GM23338 (cell line): ENCODE results near the gene TTC34.

DNA sequence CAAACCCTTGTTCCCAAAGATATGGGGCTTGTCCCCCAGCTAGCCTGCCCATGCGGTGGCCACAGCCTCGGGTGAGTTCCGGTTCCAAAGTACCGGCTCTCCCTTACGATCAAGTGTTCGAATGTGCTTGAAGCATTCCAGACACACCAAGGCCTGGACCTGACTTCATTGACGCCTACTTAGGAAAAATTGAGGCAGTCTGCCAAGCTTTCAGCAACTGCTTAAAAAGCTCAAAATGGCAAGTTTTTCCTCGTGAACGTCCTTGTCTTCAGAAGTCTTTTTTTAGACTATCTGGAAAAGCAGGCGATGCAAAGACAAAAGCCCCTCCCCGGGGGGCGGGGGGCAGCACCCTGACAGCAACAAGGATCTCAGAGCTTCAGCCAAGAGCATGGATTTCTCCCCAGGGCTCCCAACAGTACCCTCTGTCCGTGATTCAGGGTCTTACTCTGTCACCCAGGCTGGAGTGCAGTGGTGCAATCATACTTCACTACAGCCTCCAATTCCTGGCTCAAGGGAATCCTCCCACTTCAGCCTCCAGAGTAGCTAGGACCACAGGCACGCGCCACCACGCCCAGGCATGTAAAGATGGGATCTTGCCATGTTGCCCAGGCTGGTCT is 2.3 kb downstream of the FAAP20 start:
- PRO-cap, result no peak
- RAMPAGE, long total RNA, result no peak

- PRO-cap, result no peak
- RAMPAGE, long total RNA, result no peak
These were observed 369 bp downstream of the FAAP20 start for GRCh38 chr1:2194233-2194573.

DNA sequence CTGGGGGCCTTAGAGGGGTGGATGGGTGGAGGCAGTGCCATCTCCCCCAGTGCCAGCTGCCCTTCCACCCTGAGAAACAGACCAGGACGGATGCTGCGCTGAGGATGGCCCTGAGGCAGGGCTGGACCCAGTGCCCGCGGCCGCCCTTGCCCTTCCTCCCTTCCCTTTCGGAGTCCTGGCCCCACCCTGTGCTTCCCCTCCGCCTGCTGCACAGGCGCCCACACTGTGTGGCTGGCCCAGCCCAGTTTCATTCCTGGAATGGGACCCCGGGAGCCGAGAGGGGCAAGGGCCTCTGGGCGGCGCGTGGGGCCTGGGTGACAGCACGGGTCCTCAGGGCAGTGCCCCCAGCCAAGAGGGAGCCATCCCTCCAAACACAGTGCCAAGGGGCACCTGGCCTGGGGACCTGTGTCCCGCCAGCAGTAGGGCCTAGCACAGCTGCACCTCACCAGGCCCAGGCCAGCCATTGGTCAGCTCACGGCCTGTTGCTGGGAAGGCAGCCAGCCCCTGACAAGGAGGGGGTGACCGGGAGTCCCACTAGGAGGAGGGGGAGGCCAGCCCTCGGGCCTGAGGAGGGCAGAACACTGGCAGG is 13.4 kb upstream of the SKI start:
- PRO-cap, result no peak
- RAMPAGE, long total RNA, result no peak

- PRO-cap, result no peak
- RAMPAGE, long total RNA, result no peak
These were observed 2.1 kb downstream of the SKI start for GRCh38 chr1:2230017-2230799.

DNA sequence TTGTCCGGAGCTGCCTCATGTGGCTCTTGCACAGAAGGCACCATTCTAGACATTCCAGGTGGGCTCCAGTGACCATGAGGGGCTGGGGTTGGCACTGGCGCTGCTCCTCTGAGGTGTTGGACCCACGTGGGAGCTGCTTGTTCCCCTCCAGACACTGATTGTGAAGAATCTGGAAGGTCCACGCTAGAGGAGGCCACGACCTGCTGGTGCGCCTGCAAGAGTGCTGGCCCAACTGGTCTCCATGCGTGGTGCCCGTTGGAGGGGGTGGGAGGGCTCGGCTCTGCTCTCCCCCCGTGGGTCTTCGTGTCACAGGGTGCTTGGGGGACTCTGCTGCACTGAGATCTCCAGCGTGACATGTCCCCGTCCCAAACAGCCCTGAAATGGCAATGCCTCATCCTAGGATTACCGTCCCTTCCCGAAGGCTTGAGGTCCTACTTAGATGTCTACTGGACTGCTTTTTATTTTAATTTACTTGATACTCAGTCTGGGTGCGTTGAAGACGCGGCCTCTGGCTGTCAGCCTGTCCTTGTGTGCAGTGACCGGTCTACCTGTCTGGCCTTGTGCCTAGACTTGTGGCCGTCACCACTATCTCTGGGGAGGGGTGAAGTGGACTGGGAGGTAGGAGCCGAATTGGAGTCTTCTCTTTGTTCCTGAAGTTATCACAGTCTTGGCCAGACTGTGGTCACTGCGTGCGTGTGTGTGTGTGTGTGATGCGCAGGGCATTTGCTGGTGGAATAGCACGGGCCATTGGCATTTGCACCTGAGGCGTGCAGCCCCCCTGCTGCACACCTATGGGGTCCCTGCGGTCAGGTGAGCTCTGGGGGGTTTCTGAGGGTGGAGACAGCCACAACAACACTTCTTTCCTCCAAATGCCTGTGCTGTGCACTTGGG is 26.2 kb downstream of the SKI start:
- PRO-cap, result no peak
- RAMPAGE, long total RNA, result no peak

GRCh38 chr1:2265386-2265833 is 37.3 kb downstream of the SKI start:
- PRO-cap, result no peak
- RAMPAGE, long total RNA, result no peak

GRCh38 chr1:2283284-2284132 is 55.4 kb downstream of the SKI start:
- PRO-cap, result no peak
- RAMPAGE, long total RNA, result no peak

- PRO-cap, result bidirectional peak, plus-strand start at chr1:2413373, minus-strand start at chr1:2413338
- RAMPAGE, long total RNA, result no peak
These were observed 881 bp upstream of the PEX10 start for GRCh38 chr1:2413172-2413717.

GRCh38 chr1:2416212-2416895 is 4.0 kb upstream of the PEX10 start:
- PRO-cap, result no peak
- RAMPAGE, long total RNA, result no peak

GRCh38 chr1:2496000-2496622 is 20.0 kb downstream of the PLCH2 start:
- PRO-cap, result no peak
- RAMPAGE, long total RNA, result no peak

DNA sequence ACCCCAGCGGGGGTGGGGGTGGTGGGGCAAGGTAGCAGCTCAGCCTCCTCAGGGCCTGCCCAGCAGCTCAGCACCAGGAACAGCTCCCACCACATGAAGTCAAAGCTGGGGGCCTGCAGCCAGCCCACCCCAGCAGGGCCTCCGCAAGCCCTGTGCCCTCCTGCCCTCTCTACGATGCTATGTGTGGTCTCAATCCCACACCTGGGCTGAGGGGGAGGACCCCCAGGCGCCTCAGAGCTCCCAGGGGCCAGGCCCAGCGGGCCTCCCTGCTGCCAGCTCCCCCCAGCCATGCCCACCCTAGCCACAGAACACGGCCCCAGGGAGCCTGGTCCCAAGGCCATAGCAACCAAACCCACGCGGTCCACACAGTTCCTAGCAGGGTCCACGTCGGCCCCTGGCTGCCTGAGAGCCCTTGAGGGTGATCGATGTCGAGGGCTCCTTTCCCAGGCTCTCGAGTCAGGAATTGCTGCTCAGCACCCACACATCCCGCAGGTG is 18.5 kb downstream of the PANK4 start:
- PRO-cap, result no peak
- RAMPAGE, long total RNA, result no peak

GRCh38 chr1:2553819-2554512 is 2.2 kb upstream of the TNFRSF14 start:
- PRO-cap, result no peak
- RAMPAGE, long total RNA, result no peak

DNA sequence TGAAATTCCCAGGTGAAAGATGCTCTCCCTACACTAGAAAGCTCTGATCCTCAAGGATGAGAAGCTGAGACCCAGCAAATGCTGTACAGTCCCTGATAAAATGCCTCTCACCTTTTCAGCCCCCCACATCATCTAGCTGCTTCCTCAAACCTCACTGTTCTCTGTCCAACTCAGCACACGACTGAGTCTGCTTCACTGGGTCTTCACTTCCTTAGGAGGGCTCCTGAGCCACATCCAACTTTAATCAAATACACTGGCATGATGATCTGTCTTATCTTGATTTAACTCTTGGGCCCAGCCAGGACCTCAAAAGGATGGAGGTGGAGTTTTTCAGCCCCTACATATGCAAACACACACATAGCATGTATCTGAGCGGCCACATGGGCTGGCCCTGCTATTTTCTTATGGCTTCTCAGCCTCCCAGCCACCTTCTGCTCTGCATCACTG is 2.0 kb upstream of the PRXL2B start:
- PRO-cap, result no peak
- RAMPAGE, long total RNA, result no peak

- PRO-cap, result no peak
- RAMPAGE, long total RNA, result no peak
These were observed at the start of gene TTC34 for GRCh38 chr1:2801413-2801939. Gene TTC34 (minus strand): TSS chr1:2801693.

DNA sequence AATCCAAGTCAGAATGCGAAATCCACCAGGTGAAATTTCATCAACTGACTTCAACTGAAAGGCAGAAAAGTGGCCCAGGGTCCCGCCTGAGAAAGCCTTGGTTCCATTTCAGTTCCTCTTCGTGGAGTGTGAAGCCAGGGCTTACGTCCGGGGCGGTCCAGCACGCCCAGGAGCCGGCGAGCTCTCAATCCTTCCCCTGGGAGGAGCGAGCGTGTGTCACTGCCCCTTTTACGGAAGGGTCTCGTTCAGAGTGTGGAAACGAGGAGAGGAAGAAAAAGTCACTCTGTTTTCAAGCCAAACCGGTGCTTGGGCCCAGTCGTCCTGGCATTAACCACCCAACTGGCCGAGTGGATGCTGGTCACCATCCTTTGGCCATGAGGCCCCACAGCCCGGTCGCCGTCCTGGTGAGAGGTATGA is 93.9 kb upstream of the ACTRT2 start:
- PRO-cap, result no peak
- RAMPAGE, long total RNA, result no peak

DNA sequence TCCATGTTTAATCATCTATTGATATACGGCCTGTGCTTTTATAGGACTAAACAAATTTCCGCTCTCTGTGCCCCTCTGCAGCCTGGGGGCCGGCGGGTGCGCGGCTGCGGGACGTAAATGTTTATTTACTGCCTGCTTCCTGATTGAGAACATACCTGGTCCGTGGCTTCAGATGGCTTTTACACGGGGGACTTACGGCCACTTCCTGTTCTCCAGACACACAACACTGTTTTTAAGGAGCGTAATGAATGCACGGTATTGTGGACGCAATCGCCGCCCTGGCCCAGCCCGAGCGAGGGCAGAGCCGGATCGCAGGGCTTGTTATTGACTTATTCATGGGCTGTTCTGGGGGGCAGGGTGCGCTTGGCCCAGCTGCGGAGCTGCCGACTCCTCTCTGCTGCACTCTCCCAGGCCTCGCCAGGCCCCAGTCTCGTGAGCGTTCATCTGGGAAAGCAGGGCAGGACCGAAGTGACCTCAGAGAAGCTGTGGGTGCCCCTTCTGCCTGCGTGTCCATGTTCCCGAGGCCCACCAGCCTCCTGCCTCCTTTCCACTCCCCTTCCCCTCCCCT is 52.8 kb upstream of the ACTRT2 start:
- PRO-cap, result no peak
- RAMPAGE, long total RNA, result no peak

DNA sequence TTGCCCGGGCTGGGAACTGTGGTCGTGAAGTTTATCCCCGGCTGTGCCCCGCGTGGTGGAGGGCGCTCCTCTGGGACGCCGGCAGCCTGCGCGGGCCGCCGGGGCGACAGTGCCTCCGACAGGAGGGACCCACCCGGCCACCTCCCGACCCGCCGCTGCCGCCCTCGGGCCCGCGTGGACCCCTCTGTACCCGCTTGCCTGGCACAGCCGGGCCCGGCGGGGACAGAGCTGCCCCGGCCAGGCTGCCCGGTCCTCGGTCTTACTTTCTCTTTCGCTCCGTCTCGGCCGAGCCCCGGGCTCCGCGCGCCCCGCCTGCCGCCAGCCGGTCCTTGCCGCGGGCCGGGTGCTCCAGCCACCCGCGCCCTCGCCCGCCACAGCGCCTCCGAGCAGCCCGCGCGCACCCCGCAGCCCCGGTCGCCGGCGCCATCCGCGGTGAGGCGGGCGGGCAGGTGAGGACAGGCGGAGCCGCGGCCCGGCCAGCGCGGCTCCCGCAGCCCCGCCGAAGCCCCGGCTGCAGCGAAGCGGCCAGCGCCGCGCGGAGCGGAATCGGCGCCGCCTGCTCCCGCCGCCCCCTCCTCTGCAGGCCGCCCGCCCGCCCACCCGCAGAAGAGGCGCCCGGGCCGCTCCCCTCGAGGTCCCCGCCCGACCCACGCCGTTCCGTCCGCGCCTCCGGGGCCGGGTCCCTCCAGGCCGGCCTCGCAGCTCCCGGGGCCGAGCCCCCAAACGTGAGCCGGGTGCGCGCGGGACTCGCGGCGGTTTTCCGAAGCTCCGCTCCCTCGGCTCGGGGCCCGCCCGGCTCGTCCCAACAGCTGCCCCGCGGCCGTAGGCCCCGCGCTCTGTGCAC is 1.2 kb downstream of the PRDM16 start:
- PRO-cap, result no peak
- RAMPAGE, long total RNA, result no peak

- PRO-cap, result no peak
- RAMPAGE, long total RNA, result no peak
These were observed 3.7 kb downstream of the PRDM16 start for GRCh38 chr1:3072499-3073336.

GRCh38 chr1:3073471-3074172 is 4.6 kb downstream of the PRDM16 start:
- PRO-cap, result no peak
- RAMPAGE, long total RNA, result no peak

- PRO-cap, result no peak
- RAMPAGE, long total RNA, result no peak
These were observed 119.6 kb downstream of the PRDM16 start for GRCh38 chr1:3188620-3188980.